Left colon (tissue), 1 donor: ENCODE measurements around the genes SP2 and HOXB2.

- PRO-cap = bidirectional peak, plus-strand start at chr17:47324397, minus-strand start at chr17:47324418
These were observed 772 bp downstream of the EFCAB13 start for GRCh38 chr17:47324122-47325331.

- PRO-cap = no peak
These were observed 37.7 kb upstream of the NPEPPS start for GRCh38 chr17:47493188-47493538.

DNA sequence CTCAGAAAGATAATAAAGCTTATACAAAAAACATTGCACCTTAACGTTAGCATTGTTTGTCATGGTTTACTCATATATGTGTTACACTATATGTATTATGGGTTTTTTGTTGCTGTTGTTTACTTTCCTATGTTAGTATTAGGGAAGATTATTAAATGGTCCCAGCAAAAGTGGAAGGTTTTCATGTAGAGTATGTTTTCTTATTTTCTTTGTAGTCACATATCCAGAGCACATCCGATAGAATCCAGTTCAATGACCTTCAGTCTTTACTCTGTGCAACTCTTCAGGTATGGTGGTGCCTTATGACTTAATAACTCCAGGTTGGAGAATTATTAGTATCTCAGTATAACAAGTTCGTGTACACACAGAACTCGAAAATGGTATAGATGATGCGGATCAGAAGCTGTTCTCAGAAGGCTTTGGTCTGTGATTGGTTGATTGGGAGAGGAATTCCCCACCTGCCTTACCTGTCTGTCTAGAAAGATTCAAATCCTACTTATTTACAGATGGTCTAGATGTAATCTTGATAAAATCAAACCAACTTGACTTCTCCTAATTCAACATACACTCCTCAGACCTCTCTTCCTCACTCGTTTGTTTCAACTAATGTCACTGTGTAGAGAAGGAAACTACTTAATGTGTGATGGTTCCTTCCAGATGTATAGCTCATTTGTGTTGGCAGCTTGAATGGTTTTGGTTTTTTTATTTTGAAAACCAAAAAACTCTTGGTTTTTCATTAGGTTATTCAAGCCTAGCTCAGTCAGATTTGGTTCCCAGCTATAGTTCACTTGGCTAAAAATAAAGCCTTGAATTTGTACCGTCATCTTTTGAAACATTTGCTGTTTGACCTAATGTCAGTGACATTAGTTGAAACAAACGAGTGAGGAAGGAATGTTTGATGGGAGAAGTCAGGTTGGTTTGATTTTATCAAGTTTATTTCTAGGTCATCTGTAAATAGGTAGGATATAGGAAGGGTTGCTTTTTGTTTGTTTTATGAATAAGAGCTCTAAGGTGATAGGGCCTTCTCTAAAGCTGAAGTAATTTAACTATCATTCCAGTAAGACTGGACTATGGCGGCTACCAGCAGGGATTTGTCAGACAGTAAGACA, 20.3 kb upstream of the TBKBP1 start:
- PRO-cap = no peak

DNA sequence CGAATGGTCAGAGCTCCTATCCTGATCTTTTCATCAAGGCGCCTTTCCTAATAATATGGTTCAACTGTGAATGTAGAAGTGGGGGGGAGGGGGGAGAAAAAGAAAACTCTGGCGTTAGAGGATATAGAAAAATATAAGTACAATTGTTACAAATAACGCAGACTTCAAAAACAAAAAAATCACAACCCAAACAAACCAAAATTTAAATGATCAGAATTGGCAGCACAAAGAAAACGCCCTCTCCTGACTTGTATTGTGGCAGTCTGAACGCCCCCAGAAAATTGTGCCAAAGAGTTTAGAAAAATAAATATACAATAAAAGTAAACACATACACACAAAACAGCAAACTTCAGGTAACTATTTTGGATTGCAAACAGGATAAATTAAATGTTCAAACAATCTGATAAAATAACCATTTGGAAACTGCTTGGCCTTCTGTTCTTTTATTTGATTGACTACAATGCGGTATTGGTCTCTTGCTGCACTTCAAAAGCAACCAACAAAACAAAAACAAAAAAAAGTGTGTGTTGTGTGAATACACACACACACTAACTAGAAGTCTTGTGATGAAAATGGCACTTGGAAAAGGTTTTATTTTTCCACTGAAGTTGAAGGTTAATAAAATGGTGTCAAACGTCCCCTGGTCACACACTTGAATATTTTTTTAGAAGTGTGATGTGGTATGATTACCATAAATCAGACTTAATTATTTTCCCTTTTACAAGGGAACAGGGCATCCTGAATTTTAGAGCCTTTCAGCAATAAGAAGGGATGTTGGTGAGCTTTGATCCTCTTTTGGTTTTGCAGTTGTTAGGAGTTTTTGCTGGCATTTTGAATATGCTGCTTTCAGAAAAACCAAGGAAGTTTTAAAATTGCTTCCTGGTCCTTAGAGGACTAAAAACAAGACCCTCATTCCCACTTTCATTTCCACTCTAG, 10.5 kb upstream of the TBKBP1 start:
- PRO-cap = no peak

- PRO-cap = no peak
These were observed 12.7 kb upstream of the SP2 start for GRCh38 chr17:47883135-47883919.

DNA sequence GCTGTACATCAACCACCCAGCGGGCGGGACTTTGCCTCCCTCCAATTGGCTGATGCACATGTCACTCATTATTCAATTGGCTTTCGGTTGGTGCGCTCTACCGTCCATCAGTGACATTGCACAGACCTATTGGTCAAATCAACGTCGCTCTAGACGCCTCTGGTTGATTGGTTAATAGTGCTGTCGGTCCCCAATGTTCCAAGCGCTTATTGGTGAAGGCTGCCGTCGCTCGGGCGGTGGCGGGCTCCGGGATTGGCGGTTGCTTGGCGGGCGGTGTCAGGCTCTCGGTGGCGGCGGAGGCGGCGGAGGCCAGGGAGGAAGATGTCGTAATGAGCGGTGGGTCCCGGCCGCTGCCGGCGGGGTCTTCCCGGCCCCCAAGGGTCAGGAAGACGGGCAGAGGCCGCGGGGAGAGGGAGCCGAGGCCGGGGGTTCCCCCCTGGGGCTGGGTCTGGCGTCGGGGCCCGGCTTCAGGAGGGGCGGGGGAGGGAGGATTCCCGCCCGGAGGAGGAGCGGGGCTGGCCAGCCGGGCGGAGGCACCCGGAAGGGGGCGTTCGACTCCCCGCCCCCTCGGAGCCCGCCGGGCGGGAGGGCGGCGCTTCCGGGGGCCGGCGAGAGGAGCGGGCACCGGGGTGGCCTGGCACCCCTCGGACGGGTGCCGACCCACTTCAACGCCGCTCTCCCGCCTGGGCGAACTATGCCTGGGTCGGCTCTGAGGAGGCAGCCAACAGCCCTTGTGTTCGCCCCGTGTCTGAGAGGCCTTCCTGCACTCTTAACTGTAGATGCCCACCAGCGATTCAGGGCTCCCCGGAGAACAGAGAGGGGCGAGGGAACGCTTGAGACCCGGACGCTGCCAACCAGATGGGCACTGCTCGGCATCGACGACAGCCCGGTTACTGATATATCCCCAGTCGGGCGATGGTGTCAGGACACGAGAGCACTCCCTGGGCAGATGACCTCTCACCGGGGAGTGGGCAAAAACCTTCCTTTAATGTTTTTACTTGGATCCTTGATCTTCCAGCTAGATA, at the start of gene SP2:
TSS of gene SP2 (plus strand) at position 279 of the 1,025 bp plus-strand sequence.
- PRO-cap = unidirectional peak, plus-strand start at position 279 of the sequence; bidirectional peak, plus-strand start at position 595 of the sequence, minus-strand start at position 507 of the sequence

DNA sequence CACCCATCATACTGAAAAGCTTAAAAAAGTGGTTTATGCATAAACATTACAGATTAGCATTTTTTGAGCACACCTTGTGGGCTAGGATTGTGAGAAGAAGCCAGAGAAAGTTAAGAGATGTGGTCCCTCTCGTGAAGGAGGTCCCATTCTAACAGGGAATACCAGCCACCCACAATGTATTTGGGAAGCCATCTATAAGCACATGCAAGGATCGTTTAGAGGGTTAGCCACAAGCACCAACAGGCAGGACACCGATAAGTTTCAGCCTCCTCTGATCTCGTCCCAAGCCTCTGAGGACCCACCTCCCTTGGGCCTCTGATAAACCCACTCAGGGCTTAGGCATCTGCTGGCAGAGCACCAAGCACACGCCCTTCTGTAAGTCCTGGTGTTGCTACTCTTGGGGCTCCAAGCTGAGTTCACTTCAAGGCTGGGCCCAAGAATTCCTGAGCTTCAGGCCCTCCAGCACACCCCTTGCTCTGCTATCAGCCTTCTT, 5.5 kb upstream of the PNPO start:
- PRO-cap = no peak

DNA sequence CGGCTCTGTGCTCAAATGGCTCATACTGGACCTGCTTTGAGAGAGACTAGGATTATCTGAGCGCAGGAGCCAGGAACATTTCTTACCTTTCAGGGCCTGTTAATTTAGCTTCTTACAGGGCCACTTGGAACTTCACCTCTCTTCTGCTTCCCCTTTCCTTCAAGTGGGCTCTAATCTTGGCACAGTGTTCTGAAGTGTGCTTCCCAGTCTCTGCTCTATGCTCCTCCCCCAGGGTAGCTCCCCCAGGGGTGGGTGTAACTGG, 4.7 kb downstream of the NFE2L1 start:
- PRO-cap = no peak

- PRO-cap = no peak
These were observed 9.9 kb downstream of the NFE2L1 start for GRCh38 chr17:48057949-48058644.

- PRO-cap = no peak
These were observed 1.8 kb upstream of the CBX1 start for GRCh38 chr17:48103170-48103414.

- PRO-cap = unidirectional peak, minus-strand start at chr17:48154222
These were observed 46.5 kb downstream of the SNX11 start for GRCh38 chr17:48154031-48154515.

DNA sequence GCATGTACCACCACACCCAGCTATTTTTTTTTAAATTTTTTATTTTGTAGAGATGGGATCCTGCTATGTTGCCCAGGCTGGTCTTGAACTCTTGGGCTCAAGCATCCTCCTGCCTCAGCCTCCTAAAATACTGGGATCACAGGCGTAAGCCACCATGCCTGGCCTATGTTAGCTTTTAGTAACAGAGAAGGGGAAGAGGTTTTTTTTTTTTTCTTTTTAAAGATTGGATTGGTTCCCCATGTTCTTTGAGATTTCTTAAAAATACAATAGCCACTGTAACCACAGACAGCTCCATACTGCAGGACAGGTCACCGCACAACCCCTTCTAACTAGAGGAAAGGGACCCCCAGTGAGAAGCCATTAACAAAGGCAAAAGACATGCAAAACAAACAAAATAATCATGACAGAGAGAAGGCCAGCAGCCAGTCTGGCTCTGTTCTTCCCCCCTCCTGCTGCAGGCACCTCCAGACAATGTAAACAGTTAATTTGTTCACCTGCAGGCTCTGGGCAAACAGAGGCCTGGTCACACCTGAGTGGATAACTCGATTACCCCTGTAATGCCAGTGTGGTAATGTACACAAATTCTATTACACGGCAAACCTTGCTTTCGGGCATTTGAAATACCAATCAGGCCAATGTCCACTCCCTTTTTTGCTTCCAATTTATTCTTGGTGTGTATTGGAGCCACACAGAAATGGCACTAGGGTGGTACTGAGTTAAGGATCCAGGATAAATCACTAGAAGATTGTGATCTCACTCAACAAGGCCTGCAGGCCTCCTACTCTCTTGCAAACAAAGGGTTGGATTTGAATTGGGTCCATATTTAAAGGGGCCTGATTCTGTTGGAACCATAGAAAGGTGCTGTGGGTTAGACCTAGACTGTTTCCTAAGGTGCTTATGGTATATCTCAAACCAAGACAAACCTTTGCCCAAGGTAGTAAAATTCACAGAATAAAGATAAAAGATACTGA, 53.0 kb downstream of the SNX11 start:
- PRO-cap = no peak

- PRO-cap = no peak
These were observed 119.1 kb downstream of the SKAP1 start for GRCh38 chr17:48310692-48311489.

- PRO-cap = no peak
These were observed 3.9 kb downstream of the HOXB1 start for GRCh38 chr17:48526866-48527289.

DNA sequence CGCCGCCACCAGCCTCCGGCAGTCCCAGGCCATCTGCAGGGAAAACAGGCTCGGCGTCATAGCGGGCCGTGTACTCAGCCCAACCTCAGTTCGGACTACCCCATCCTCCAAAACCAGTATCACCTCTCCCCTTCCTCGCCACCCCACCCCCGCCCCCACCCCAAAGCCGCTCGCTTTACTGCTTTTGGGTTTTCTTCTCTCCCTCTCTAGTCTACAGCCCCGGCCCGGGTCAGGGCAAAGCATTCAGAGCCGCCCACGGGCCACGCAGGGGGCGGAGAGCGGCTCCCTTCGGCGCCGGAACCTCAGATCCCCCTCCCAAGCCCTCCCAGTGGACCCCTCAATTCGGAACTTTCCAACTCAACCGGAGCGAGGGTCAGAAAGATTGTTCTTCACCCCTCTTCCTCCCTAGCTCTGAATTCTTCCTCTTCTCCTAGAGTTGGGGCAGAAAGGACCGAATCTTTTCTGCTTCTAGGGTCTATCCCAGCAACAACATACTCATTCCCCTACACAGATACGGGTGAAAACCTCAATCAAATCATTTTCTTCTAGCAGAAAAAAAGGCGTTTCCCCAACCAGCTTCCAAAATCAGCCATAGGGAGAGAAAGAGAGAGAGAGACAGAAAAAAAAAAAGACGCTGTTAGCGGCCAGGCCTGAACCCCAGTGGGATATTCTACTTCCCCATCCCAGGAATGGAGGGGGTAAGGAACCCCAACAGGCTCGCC, 1.0 kb downstream of the HOXB2 start:
- PRO-cap = bidirectional peak, plus-strand start at position 237 of the sequence, minus-strand start at position 35 of the sequence

DNA sequence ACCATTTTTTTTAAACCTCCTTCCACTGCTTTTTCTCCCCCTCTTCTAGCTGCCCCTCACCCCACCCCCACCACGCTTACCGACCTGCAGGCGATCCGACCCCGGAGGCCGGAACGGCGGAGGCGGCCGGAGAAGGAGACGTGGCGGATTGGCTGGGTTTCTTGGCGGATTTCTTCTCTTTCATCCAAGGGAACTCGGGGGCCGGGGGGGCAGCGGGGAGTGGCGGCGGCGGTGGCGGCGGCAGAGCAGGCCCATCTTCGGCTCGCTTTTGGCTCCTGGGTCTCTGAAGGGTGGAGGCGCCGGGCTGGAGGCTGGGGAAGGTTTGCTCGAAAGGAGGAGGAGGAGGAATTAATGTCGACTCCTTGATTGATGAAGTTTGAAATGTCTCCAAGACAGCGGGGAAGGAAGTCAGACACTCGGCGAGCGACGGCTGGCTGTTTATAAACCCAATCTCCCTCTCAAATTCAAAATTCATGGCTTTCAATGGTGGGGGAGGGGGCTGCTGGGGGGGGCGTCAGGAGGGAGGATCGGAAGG, 405 bp downstream of the HOXB2 start:
- PRO-cap = bidirectional peak, plus-strand start at position 219 of the sequence, minus-strand start at position 163 of the sequence; bidirectional peak, plus-strand start at position 271 of the sequence, minus-strand start at position 324 of the sequence

DNA sequence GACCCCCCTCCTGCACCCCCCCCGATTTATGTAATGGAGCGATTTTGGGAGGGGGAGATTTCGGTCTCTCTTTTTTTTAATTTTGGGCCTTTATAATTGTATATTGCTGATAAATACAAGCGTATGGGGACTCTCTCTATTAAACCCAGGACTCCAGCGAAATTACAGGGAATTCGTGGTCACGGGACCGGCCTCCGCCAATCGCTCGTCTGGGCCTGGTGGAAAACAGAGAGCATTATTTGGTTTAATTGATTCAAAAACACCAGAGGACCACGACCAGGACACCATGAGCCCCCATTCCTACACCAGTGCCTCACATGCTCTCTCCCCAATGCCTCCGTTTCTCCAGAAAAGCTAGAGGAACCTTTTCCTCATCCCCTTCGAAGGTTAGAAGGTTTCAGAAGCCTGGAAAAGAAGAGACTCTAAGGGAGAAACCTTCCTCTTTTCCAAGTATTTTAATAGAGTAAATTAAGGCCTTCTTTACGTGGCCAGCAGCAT, at the start of gene HOXB2:
TSS of gene HOXB2 (minus strand) at position 138 of the 498 bp plus-strand sequence.
- PRO-cap = no peak

DNA sequence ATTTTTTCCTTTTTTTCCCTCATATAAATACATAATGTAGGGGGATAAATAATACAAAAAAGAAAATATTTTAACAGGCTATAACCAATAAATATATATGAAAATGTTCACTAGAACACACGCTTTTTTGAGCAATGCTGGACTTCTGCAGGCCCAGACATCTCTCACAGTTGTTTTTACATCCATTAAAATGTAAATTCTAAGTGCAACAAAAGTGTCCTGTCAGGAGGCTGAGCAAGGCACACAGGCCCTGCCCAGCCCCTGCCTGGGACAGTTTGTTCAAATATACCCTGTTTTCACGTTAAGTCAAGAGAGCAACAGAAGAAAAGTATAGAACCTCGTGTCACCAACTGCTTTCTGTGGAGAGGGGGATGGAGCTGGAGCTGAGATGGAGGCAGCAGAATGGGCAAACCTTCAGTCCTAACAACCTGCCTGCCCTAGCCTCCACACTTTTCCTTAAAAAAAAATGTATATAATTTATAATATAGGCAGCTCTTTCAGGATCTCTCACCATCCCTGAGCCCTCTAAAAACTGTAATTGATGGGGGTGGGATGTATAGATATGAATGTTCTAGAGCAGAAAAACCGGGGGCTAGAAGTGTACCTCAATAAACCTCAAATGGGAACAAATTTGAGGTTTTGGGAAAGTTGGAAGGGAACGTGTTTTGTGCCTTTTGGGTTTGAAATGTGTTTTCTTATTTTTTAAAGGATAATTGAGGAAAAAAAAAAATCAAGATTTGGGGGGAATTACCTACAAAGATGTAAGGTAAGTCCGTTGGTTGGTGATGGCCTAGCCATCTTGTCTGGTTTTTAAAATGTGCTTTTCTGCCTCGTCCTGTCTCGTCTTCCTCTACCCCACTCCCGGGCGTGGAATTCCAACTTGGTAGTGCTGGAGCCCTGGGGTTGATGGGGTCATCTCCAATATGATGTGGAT, 4.5 kb upstream of the HOXB2 start:
- PRO-cap = no peak

- PRO-cap = no peak
These were observed 11.6 kb upstream of the HOXB2 start for GRCh38 chr17:48556135-48557379.

GRCh38 chr17:48559898-48560971, 15.3 kb upstream of the HOXB2 start:
- PRO-cap = unidirectional peak, minus-strand start at chr17:48560248